Colonic mucosa (tissue), 1 donor: Measurements from ENCODE around the gene ZNF195.

DNA sequence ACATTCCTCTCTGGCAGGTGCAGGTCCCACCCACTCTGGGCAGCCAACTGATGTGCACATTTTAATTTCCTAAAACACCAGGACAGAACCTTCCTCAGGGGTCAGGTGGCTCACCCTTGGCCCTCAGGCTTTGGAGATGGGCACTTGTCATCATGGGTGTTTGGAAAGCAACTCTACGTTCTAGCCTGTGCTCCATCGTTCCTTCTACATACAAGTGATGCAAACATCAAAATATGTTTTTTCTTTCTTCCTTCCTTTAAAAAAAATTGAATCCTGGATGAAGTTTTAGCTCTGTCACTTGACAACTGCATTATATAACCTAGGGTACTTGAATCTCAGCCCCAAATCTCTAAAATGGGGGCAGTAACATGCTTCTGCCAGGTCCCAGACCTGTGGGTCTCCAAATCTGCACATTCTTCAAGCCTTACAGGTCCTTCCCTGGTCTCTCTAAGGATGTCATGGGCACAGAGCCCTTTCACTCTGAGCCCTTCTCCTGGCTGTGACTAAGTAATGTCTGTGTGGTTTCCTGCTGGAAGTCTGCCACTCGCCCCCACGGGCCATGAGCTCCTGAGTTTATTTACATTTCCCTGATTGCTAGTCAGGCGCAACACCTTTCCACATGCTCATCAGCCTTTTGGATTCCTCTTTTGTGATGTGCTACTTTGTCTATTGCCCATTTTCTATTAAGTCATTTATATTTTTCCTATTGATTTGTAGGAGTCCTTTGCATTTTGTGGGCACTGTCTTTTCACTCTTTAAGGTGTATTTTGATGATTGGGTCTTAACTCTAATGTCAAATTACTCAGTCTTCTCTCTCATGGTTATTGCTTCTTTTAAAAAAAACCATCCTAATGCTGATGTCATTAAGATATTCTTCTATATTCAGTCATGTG lies 211.4 kb downstream of the KCNQ1 start:
- PRO-cap: no peak

GRCh38 chr11:2662945-2663684 lies 218.3 kb downstream of the KCNQ1 start:
- PRO-cap: no peak

GRCh38 chr11:2741798-2742201 lies 143.8 kb downstream of the CDKN1C start:
- PRO-cap: no peak

DNA sequence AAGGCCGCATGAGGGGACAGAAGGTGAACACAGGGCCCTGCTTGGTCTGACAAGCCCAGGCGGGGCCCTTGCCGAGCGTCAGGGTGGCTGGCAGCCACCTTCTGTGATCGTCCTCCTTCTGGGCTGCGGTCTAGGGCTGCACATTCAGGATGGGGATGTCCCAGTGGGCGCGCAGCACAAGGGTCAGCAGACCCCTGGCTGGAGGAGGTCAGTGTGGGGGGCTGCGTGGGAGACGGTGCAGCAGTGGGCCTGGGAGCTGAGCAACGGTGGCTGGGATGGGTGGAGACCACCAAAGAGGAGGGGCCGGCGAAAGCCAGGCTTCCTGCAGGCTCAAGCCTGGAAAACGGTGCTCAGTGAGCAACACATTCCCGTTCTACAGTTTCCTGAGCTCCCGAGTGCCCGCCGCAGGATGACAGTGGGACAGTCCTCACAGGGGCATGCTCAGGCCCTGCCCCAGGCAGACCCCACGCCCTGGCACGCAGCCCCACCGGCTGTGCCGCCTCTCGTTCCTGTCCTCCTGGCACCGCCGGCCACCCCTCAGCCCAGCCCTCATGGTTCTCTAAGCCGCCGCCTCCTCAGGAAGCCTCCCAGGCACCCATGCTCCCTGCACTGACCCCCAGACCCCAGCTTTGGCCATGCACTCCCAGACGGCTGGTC lies 73.9 kb downstream of the CDKN1C start:
- PRO-cap: no peak

DNA sequence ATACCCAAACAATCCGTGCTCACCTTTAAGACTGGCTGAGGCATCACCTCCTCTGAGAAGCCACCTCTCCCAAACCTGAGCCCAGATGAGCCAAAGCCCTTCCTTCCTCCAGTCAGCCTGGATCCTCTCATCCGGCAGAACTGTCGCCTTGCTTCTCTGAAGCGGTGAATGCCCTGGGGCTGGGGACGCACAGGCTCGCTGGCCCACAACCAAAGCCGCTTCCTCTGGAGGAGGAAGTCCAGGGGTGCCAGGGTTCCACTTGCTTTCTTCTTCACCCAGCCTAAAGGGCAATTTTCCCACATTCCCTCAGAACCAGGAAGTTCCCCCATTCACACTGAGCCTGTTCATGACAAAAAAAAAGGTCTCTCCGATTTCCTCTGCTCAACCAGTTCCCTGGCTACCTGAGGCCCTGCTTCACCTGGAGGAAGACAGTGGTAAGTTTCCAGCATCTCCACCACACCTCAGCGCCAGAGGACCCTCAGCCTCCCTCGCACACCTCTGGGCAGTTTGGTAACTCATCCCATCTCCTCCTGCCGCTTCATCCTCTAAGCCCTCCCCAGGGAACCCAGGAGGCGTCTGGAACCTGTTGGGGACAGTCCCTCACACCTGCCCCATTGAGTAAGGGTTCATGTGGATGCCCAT lies 2.6 kb upstream of the SLC22A18 start:
- PRO-cap: no peak

DNA sequence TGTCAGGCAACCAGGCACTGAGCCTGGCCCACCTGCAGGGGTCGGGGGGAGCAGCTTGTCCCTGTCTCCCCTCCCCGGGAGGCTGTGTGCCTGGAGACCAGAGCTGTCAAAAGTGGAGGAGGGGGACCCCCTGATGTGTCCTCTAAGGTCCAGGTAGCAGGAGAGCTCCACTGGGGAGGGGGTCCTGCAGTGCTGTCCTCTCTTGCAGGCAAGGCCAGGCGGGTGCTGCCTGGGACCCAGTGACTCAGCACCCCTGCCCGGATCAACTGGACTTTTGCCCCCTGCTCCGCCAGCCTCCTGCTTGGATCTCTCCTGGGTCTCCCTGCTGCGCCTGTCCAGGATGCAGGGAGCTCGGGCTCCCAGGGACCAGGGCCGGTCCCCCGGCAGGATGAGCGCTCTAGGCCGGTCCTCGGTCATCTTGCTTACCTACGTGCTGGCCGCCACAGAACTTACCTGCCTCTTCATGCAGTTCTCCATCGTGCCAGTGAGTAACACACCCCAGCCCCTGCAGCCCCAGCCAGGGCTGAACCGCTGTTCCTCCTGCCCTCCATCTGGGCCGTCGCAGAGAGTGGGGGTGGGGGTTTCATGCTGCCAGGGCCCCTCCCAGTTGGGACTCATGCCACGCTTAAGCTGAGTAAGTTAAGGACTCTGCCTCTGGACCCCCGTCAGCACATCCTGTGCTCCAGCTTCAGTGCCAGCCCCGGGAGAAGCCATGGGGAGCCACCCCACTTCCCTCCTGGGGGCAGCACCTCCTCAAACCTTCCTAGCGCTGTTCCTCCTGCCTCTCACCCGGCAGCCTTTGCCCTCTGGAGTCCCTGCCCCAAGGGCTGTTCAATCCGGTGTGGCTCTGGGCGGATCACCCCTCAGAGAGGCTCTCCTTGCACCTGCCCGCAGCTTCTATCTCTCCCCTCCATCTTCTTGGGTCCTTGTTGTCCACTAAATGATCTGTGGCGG lies 1.2 kb downstream of the SLC22A18 start:
- PRO-cap: bidirectional peak, plus-strand start at position 334 of the sequence, minus-strand start at position 268 of the sequence; bidirectional peak, plus-strand start at position 642 of the sequence, minus-strand start at position 558 of the sequence; bidirectional peak, plus-strand start at position 834 of the sequence, minus-strand start at position 808 of the sequence

DNA sequence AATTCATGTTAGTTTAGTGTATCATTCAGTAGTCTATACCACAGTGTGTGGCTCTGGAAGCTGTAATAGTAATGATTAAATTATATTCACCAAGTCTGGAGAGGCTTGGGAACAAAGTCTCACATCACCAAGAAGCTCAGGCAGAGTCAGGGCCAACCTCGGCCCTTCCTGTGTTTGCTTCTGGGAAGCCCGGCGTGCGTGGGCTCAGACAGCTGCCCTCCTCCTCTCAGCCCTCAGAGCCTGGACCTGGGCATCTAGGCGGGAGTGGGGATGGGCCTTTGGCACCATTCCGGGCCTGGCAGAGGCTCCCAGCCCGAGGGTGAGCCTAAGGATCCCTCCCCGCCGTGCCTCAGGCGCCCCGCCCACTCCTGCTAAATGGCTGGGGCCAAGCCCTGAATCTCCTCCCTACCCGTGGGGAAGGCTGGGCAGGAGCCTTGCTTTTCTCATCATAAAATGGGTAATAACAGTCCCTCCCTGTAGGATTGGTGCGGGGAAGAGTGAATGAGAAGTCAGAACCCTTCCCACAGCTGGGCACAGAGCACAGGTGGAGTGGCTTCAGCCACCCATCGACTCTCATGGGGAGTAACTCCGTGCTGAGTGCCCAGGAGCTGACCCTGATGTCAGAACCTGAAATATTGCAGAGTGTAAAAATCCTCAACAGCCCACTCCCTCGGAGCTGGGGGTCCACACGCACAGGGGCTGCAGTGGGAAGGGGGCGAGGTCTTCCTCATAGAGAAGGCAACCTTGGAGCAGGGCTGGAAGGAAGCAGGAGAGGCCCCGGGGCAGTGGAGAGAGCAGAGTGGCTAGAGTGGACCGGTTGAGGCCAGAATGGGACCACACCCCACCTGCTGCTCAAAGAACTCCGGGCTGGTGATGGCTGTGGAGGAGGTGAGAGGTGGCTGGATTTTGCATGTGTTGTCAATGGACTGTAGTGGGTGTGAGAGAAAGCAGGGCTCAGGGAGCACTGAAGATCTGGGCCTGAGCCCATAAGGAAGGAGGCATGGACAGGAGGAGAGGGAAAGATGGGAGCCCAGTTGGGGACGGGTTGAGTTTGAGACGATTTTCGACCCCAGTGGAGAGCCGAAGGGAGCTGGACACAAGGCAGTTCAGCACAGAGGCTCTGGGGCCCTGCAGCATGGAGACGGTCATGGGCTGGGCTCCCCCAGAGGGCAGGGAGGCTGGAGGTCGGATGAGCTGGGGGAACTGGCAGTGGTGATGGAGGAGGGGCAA lies 2.4 kb downstream of the SLC22A18 start:
- PRO-cap: bidirectional peak, plus-strand start at position 483 of the sequence, minus-strand start at position 294 of the sequence; bidirectional peak, plus-strand start at position 857 of the sequence, minus-strand start at position 796 of the sequence

DNA sequence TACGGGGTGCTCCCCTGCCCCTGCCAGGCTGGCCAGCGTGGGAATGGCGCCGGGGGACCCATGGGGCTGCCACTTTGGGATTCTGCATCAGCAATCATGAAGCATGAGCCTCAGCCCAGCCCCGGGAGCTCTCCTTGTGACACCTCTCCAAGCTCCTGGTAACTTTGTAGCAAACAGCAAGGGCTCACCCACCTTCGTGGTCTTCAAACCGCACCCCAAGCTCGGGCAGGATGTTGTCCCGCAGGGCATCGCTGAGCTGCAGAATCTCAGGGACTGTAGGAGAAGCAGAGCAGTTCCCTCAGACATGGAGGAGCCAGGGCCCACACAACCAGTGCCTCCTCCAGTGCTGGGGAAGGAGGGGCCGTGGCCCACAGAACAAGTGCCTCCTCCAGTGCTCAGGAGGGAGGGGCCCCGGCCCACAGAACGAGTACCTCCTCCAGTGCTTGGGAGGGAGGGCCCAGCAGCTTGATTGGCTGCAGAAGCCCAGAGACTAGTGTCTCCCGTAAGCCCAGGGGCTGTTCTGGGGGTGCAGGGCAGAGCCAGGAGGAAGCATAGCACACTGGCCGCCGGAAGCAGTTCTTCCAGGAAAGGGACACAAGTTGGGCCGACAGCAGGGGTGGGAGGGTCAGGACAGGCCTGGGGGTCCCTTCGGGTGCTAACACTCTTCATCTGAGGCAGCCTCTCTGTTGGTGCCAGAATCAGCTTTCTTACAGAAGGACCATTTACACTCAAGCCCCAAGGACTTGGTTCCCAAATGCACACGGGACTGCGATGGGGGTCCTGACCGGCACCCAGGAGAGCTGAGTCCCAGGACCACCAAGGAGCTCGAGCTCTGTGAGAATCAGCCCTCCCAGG lies 14.8 kb upstream of the NAP1L4 start:
- PRO-cap: no peak

DNA sequence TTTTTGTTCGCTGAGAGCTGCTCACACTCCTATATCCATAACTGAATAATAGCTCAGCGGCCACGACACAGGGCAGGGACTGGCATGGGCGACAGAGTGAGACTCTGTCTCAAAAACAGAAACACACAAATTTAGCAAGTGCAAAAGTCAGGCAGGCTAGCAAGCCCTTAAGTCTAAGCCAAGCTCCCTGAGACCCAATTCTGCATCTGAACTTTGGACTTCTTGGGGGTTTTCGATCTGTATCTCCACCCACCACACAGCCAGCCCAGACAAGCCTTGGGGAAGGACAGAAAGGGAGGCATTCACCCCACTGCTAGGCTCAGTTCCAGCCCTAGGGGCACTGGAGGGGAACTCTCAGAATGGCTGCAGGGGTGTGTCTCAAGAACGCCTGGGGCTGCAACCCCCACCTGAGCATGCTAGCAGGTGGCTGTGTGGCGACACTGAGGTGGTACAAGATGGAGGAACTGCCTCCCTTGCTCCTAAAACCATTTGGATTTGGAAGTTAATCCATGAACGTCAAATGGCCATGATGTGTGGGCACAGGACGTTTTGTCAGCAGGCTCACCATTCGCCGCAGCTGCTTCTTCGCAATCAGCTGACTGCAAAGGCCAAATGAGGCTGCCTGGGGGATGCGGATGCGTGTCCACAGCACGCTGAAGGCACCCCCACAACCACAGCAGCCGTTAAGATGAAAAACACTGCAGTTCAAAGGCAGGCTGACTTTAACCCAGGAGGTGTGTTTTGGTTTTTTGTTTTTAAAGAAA lies 21.9 kb upstream of the NAP1L4 start:
- PRO-cap: no peak

- PRO-cap: no peak
These were observed 7.4 kb downstream of the CARS1 start for GRCh38 chr11:3049648-3050378.

- PRO-cap: no peak
These were observed 19.4 kb downstream of the ZNF195 start for GRCh38 chr11:3359202-3360294.

DNA sequence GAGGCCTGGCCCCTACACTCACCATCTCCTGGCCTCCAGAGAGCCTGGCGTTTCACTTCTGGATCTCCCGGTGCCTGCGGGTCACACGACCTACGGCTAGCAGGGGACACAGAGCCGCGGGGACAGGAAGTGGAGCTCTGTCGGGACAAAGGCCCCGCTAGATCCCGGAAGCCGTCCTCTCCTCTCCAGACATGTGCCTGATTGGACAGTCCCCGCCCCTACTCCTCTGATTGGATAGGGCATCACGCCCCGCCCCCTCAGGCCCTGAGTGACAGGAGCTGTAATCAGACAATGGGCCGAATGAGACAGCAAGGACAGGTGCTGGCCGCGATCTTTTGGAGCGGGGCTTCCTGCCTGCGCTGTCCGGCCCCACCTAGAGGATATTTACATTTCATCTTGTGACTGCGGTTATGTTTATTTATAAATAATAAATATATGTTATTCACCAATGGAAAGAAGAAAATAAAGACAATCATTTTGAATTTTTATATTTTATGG lies at the start of gene ZNF195:
Gene ZNF195 (minus strand): TSS at position 131 of the 498 bp plus-strand sequence.
- PRO-cap: bidirectional peak, plus-strand start at position 299 of the sequence, minus-strand start at position 124 of the sequence

DNA sequence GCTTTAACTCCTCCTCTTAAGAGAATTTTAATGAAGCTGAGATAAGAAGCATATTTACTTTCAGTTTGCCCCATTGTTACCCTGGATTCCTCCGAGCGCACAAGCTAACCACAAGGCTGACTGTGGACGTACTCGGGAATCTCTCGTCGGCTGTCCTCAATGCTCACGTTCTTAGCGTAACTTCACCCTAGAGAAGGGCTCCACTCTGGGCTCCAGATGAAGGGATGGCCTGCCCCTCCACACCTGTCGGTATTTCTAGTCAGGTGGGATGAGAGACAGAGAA lies 76.7 kb upstream of the ZNF195 start:
- PRO-cap: no peak

DNA sequence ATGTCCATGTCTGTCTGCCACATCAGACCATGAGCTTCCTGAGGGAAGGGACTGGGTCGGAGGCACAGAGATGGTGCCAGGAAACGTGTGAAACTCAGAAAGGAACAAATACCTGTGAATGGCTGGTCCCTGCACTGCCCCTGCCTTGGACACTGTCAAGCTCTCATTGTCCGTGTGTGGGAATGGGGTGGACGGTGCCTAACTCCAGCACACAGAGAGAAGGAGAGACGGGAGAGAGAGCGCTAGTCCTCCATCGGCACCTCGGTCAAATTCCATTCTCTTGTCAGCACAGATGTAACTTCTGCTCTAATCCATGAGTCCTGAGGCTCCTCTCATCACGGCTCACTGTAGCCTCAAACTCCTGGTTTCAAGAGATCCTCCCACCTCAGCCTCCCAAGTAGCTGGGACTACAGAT lies 6.5 kb downstream of the CHRNA10 start:
- PRO-cap: unidirectional peak, plus-strand start at position 235 of the sequence

DNA sequence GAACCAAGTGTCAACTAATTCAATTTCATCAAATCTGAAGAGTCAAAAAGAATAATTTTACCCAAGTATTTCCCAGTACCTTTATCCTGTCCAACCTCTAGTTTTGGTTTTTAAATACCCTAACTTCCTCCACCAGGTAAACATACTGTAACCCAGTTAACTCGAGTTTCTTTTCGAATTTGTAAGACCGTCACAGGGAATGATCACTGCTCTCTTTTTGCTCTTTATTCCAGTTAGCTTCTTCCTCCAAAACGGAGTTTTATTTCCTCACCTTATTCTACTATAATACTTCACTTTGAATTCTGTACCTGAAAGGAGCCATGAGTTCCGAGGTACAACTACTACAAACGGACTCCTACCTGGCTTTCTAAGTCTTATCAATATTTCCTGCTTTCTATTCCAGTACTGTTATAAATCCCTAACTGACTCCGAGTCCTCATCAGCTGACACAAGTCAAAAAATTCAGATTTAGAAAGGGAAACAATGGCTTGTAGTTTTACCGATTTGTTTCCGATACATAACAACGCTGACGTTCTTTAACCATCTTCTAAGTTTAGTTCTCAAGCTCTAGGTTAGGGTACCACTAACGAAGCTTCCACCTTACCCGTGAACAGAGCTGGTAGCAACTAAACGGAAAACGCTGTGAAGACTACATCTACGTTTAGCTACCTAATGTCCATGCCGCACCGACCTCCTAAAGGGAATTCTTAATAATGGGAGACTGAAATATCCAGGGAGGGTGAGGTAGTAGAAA lies 1.2 kb downstream of the NUP98 start:
- PRO-cap: no peak

DNA sequence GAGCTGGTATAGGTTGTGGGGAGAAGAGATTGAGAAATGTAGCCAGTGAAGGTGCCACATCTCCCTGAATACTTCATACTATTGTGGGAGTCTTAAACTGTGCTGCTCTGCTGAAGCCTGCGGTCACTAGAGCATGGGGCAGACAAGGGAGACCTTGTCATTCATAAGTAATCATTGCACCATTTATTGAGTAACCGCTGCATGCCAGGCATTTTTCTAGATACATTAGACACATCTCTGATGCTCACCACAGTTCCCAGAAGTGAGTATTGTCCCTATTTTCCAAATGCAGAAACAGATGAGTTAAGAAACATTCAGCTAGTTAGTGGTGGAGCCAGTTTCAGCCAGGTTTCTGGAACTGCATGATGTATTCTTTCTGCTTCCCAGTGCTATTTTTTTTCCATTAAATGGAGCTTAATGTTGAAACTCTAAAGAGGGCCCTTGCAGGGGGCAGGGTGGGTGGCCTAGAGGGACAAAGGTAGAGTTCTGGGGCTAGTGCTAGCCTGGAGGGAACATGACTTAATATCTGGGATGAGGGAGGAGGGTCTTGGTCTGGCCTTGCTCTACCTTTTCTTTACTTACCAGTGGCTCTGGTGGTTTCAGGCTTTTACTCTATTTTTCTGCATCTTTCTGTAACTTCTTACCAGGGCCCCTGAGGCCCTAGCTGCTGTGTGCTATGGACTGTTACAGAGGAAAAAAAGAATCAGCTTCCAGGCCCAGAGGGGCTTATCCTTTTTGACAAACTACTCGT lies 50.1 kb downstream of the STIM1 start:
- PRO-cap: no peak

GRCh38 chr11:3929513-3930183 lies 74.2 kb downstream of the STIM1 start:
- PRO-cap: no peak

DNA sequence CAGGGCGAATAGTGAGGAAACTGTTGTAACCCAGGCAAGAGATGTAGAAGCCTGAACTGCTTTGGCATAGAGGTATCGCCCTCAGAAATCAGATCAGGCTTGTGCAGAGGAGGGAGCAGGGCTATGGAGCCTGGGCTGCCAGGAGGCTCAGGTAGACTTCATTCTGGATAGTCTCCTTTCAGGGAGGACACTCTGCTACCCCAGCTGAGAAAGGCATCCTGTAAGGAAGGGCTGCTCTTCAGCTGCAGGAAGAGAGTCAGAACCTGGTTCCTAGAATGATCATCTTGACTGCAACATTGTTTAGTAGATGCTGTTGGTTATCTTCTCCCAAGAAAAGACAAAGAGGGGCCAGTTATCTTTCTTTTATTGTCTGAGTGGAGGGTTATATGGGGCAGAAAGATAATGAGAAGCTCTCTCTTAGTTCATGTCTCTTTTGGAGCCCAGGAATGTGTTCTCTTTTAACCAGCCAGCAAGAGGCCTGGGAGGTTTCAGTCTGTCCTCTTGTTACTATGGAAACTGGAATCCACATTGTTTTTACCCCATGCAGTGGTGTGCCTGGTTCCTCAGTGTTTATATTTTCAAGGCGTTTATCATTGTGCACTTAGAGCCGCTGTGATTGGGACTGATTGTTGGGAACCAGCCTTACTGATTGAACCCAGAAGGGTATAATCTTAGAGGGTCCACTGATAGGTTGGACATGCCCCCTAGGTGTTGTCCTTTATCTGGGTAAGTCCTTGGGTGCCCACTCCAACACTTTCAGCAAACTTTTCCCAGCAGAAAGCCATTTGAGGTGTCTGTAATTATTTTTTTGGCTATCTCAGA lies 95.7 kb downstream of the STIM1 start:
- PRO-cap: no peak

- PRO-cap: no peak
These were observed 39.3 kb upstream of the RRM1 start for GRCh38 chr11:4055334-4055673.

DNA sequence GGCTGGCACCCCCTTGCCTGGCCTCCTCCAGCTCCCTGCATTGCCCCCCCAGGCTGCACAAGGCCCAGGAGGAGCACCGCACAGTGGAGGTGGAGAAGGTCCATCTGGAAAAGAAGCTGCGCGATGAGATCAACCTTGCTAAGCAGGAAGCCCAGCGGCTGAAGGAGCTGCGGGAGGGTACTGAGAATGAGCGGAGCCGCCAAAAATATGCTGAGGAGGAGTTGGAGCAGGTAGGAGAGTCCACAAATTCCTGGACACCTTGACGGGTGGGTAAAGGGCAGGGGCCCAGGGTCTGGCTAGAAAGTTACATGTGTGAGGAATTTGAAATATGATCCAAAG lies 20.2 kb upstream of the RRM1 start:
- PRO-cap: no peak